ENCODE measurements around the genes HCCS and PRPS2.

DNA sequence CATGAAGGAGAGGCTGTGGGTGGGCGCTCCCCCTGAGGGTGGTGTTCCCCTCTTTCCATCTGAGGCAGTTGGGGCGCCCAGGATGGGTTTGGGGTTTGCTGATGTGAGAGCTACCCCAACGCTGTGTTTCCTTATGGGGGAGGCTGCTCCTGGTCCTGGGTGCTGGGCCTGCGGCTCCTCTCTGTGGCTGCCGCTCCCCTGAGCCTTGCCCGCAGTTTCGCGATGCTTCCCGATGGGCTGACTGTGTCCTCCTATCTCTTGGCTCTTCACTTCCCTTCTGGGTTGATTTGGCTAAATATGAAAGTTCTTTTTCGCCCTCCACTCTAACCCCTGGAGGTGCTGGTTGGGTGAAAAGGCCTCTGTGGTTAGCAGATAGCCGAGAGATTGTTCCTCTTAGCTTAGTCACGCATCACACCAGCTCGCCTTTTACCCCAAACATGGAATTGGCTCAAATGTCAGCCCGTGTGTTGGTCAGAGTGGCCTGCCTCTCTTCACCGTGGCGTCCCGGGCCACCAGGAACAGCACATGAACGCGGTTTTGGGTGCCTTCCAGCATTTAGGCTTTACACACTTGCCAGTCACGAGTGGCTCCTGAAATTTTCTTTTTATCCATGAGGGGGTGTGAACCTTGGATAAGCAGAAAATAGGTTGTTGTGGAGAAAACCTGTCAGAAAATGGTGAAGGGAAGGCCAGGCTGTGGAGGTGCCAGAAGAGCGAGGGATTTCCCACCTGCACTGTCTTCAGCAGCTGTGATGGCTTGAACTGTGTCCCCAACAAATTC is 8.8 kb downstream of the CLCN4 start:
- PRO-cap: no peak

GRCh38 chrX:10482139-10482694 is 138.2 kb downstream of the MID1 start:
- PRO-cap: bidirectional peak, plus-strand start at chrX:10482497, minus-strand start at chrX:10482372

- PRO-cap: no peak
Observed at GRCh38 chrX:10579027-10579410, 41.4 kb downstream of the MID1 start.

DNA sequence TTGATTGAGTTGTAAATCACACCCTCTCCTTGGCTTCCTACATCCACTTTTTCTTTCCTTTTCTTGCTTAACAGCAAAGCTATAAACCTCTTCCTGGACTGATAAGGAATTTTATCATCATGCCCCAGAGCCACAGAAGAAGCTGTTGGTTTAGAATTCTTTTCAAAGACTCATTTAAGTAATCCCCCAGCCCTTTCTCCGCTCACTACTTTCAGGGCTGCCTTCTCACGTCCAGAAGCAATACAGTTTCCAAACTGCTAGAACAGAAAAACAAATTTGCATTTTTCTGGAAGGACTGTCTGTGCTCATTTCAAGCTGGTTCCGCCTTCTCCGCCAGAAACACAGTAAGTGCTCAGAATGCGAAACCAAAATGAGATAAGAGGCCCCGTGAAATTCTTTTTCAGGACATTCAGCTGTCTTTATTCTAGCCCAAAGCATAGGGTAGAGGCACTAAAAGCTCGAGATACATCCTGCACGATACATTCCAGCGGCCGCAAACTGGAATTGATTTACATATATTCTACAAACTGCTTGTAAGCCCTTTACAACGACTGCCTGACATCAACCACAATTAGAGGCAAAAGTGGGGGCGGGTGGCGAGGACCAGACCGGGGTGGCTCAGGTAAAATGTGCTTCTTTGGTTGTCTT is 764 bp downstream of the MID1 start:
- PRO-cap: no peak

GRCh38 chrX:11111032-11111603 is at the start of gene HCCS:
HCCS (plus strand) TSS chrX:11111332.
- PRO-cap: bidirectional peak, plus-strand start at chrX:11111334, minus-strand start at chrX:11111108

DNA sequence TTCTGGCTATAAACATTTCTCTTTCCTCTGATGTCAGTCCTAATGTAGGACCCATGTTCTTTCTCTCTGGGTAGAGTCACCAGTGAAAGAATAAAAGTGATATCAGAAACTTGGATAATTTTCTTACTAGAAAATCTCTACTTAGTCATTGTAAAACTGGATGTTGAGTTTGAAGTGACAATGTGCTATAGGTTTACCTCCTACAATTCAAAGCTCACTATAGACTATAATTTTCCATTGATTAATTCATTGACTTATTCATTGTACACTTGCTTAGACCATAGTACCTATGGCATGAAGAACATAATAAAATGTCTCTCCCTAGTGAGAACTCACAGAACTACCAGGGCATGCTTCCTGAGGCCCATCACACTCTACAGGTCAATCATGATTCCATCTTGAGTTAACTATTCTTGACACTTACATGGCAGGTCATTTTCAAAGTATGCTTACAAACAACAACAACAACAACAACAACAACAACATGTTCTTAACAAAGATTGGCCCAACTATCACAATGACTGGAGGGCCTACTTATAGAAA is 77.3 kb downstream of the AMELX start:
- PRO-cap: no peak

- PRO-cap: bidirectional peak, plus-strand start at chrX:11759578, minus-strand start at chrX:11759501; bidirectional peak, plus-strand start at chrX:11760192, minus-strand start at chrX:11759941
Observed at GRCh38 chrX:11759350-11760567, 1.7 kb downstream of the MSL3 start.

DNA sequence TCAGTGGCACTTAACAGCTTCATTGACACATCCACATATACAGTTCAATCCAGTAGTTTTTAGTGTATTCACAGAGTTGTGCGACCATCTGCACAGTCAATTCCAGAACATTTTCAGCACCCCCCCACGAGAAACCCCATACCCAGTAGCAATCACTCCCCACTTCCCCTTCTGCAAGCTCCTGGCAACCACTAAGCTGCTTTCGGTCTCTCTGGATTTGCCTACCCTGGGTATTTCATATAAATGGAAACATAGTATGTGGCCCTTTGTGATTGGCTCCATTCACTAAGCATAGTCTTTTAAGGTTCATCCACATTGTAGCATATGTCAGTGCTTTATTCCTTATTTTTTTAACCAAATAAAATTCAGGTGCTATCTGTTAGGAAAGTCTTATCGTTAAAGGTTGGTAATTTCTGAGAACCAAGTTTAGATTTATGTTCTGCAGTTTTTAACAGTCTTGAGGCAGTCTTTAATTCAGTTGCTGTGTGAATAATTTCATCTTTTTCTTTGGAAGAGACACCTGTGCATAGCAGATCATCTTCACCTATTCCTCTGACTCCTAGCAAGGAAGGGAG is 10.1 kb downstream of the MSL3 start:
- PRO-cap: no peak

DNA sequence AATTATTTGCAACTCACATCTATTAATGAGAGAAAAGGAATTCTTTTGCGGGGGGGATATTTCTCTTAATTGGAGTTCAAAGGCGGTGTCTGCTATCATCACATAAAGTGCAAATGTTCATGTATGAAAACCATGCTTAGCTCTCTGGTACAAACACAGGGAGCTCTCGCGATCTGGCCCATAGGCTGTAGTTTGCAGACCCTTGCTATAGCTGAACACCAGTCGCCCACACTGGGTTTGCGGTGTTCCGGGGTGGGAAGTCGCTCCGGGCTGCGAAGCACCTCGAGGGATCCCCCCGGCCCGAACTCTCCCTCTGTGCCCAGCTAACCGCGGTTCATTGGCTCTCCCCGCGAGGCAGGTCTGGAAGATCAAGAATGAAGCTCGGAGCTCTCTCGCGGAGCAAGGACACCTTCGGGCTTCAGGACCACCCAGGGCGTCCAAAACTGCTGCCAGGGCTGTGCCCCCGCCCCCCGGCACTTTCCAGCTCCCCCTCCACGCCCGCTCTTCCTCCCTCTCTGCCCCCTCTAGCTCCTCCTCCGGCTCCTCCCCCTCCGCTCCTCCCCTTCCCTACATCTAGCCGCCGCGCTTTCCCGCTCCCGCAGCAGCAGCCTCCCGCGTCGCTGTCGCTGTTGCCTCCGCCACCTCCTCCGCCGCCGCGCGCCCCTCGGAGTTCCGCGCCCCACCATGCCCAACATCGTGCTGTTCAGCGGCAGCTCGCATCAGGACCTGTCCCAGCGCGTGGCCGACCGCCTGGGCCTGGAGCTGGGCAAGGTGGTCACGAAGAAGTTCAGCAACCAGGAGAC is at the start of gene PRPS2:
TSS of gene PRPS2 (plus strand) at position 599 of the 803 bp plus-strand sequence.
- PRO-cap: bidirectional peak, plus-strand start at position 554 of the sequence, minus-strand start at position 517 of the sequence

DNA sequence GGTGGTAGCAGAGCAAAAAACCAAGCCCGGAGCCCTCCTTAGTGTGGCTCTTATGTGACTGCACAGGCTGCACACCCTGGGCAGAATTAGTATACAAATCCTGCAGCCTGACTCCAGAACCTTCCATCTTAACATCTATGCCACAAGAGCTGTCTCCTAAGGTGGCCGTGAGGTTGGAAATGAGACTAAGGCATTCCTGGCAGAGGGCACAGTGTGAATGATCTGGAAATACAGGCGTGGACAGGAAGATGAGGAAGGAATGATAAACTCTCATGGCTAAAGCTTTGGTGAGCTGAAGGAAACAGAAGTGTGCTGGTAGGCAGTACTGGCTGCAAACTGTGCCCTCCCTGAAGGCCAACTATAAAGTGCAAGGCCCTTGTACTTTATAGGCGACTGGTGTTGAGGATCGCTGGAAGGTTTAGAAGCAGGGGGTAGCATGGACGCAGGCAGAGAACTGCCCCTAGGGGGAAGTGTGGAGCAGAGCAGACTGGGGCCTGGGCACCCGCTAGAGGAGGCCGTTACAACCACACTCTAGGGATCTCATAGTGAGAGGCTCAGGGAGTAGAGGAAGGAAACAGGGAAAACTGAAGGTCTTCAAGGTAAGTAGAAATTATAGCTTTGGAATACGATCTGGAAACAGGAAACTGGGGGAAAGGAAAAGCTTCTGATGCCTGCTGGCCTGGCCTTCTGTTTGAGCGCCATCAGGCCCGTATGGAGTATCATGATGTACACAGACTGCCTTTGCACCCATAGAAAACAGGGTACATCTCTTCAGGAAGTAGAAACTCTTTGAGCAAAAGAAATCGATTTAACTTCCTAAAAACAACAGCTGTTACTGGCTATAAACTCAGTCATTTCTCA is 24.1 kb upstream of the TMSB4X start:
- PRO-cap: bidirectional peak, plus-strand start at position 508 of the sequence, minus-strand start at position 420 of the sequence; bidirectional peak, plus-strand start at position 727 of the sequence, minus-strand start at position 723 of the sequence

GRCh38 chrX:12956849-12957317 is 18.0 kb upstream of the TMSB4X start:
- PRO-cap: bidirectional peak, plus-strand start at chrX:12957152, minus-strand start at chrX:12956948

DNA sequence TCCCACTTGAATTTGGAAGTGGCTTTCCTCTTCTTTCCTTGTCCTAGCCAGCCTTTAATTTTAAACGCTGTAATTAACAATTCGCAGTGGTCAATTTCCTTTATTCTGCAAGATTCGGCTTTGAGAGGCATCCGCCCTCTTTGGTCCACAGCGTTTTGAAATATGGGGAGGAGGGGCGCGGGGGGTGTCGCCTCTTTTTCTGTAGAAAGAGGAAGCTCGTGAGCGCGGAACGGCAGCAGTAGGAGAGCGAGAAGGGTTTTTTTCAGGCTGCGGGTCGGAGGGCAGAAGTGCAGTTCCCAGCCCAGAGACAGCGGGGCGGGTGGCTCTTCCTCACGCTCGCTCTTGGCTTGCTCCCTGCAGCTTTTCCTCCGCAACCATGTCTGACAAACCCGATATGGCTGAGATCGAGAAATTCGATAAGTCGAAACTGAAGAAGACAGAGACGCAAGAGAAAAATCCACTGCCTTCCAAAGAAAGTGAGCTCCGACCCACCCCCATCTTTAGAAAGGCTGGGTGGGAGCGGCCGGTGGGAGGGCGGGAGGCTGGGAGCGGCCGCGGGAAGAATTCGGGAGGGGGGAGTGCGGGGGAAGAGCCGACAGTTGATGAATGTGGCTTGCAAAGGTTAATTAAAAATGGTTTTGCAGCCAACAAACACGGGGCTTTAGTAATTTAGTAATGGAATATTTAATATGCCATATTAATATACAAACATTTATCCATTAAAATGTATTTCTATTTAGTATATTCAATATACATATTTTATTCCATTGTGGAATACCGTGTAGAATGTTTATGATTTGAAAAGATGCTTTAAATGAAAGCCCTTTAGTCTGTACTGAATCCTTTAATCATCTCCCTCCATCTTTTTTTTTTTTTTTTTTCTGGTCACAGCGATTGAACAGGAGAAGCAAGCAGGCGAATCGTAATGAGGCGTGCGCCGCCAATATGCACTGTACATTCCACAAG is 1.3 kb downstream of the TMSB4X start:
- PRO-cap: bidirectional peak, plus-strand start at position 265 of the sequence, minus-strand start at position 157 of the sequence

GRCh38 chrX:13074582-13075048 is 30.2 kb upstream of the FAM9C start:
- PRO-cap: bidirectional peak, plus-strand start at chrX:13074800, minus-strand start at chrX:13074736

- PRO-cap: no peak
Observed at GRCh38 chrX:13142801-13143404, 98.5 kb upstream of the FAM9C start.

DNA sequence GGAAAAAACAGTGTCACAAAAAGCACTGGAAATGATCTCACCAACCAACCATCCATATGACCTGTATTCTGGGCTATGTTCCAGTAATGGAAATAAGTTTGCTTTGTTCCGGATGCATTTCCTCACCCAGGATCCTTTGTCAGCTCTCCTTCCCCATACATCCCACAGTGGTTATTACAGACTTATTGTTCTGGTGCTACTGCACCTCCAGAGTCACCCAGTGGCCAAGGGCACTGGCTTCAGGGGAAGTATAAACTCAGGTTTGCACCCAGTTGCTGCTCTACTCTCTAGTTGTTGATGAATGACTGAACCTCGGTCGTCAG is 95.6 kb downstream of the ATXN3L start:
- PRO-cap: no peak

DNA sequence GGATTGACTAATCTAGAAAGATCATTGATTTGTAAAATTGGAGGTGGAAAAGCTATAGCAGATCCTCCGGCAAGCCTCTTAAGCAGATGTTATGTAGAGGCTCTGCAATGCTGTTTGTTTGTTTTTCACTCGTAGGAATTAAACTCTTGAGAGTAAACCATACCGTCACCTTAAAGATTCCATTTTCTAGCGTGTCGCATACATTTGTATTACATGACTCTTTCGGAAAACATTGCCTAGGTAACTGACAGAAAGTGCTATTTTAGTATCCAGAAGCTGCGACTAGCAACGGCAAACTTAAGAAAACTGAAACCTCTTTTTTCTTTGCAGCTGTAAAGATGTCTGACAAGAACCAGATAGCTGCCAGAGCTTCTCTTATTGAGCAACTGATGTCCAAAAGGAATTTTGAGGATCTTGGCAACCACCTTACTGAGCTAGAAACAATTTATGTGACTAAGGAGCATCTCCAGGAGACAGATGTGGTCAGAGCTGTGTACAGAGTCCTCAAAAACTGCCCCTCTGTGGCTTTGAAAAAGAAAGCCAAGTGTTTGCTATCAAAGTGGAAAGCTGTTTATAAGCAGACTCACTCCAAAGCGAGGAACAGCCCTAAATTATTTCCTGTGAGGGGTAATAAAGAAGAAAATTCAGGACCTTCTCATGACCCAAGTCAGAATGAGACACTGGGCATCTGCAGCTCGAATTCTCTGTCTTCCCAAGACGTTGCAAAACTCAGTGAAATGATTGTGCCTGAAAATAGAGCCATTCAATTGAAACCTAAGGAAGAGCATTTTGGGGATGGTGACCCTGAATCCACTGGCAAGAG is 9.4 kb downstream of the TCEANC start:
- PRO-cap: no peak

GRCh38 chrX:13699275-13699929 is 10.5 kb downstream of the RAB9A start:
- PRO-cap: no peak

- PRO-cap: bidirectional peak, plus-strand start at chrX:13725234, minus-strand start at chrX:13725107
Observed at GRCh38 chrX:13724917-13725440, 9.4 kb downstream of the TRAPPC2 start.

GRCh38 chrX:13764724-13765290 is 30.3 kb downstream of the OFD1 start:
- PRO-cap: no peak

DNA sequence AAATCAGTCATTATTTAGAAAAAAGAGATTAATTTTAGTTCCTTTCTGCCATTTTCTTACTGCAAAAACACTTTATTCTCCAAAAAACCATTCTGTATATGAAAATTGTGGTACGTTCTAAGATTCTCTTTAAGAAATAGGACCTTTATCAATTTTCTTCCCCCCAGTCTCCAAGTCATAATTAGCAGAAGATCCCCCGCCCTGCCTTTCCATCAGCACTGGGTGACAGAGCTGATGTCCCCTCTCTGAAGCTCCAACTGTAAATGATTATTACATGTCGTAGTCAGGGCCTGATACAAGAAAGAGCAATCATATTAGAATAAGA is 862 bp downstream of the GPM6B start:
- PRO-cap: no peak